CD14-positive monocyte (primary cell): ENCODE results near the genes UBE2Z, IGF2BP1 and GNGT2.

DNA sequence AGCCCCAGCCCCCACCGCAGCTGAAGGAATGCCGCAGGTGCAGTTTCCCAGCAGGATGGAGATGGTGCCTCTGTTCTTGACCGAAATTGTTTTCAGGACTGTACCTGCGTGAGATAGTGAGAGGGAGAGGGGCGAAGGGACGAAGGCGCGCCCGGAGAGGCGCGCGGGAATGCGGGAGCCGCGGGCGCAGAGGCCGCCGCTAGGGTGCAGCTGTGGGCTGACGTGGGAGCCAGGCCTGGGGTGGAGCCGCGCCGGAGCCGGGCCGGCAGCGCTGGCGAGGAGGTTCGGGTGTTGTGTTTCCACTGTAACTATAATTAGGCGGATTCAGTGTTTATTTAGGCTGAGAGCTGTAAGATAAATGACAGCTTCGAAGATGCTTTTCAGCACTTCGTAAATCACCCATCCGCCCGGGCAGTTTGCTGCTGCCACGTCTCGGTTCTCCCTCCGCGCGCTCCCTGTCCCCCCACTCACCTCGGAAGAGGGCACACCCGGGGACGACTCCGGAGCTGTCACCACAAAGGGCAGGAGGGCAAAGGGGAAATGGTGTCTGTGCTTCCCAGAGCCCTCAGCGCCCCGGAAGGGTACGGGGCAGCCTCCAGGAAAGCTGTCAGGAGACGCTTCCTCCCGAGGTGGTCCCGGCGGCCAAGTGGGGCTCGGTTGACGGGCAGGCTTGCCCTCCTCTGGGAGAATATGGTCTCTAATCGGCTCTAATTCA, 38.2 kb downstream of the HOXB1 start:
- CAGE, long polyA plus RNA: no peak

DNA sequence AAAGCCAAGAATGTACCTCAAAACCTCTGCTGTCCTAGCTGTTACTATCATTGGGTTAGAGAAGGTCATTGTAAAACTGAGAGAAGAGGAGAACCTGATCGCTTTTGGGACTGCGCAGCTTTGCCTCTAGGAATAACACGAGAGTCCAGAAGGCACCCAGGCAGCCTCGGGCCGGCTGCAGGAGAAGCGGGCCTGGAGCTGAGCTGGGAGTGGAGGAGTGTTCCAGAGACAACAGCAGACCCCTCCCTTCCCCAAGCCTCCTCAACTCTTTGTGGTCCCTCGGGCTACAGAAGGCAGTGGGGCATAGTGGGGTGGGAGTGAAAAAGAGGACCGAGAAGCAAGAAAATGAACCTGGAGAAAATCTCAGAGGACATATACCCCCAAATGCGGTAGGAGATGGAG, 13.1 kb upstream of the HOXB2 start:
- CAGE, long polyA plus RNA: no peak

DNA sequence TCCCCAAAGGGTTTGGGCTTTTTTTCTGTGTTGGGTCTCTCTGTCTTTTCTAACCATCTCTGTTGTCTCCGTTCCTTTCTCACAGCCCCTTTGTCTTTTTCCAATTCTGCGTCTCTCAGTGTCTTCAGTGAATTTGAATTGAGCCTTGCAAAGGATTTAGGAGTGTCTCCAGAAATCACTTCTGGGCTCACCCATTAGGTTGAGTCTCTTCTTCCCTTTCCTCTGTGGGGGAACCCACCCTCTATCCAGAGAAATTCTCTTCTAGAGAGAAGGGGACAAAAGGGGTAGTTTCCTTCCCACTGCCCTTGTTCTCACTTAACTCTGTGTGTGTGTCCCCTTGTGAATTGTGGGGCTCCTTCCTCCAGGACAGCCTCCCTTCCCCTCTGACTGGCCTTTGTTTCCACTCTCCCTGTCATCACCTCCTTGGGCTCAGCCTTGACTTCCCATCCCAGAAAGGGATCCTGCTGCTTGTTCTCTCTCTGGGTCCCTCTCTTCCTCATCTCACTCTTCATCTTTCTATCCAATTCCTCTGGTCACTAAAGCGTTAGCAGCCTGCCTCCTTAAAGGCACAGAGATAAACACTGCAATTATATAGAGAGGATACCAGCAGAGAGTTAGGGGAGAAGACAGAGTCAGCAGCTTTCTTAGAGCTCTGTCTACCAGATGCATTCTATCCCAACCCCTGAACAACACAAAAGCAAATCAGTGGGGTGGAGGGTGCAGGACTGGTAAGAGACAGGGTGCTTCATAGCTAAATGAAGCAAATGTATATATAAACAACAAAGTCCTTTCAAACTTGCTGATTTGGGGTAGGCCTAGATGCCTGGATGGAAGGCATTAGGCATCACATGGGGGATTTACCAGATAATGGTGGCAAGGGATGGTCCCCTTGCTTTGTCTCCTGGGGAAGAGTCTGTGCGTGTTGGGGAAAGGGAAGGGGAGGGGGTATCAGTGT, 12.4 kb downstream of the HOXB4 start:
- CAGE, long polyA plus RNA: no peak

DNA sequence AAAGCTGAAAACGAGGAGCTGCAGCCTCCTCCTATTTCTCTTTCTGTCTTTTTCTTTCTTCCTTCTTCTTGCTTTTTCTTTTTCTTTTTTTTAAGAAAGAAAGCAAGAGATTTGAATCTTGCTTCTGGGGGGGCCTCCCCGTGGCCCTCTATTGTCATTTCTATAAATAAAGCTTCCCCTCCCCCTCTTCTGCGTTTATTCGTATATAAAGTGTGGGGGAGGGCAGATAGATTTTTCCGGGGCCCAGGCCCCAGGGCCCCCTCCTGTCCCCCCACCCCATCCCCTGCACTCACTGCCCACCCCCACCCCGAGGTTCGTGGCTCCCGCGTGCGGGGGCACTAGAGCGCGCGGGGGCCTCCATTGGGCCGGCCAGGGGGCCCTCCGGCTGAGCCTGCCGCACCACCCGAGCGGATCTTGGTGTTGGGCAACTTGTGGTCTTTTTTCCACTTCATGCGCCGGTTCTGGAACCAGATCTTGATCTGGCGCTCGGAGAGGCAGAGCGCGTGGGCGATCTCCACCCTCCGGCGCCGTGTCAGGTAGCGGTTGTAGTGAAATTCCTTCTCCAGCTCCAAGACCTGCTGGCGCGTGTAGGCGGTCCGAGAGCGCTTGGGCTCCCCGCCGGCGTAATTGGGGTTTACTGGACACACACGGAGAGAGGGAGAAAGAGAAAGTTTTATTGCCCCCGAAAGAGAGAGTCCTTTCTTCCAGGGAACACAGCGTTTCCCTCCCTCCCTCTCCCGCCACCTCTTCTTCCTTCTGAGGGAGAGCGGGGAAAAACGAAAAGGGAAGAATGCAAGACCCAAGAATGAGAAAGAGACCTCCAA, 1.6 kb downstream of the HOXB4 start:
- CAGE, long polyA plus RNA: no peak

GRCh38 chr17:48607602-48608184, 2.9 kb upstream of the HOXB6 start:
- CAGE, long polyA plus RNA: no peak

- CAGE, long polyA plus RNA: no peak
Measured at GRCh38 chr17:48612453-48612848, 1.6 kb upstream of the HOXB7 start.

DNA sequence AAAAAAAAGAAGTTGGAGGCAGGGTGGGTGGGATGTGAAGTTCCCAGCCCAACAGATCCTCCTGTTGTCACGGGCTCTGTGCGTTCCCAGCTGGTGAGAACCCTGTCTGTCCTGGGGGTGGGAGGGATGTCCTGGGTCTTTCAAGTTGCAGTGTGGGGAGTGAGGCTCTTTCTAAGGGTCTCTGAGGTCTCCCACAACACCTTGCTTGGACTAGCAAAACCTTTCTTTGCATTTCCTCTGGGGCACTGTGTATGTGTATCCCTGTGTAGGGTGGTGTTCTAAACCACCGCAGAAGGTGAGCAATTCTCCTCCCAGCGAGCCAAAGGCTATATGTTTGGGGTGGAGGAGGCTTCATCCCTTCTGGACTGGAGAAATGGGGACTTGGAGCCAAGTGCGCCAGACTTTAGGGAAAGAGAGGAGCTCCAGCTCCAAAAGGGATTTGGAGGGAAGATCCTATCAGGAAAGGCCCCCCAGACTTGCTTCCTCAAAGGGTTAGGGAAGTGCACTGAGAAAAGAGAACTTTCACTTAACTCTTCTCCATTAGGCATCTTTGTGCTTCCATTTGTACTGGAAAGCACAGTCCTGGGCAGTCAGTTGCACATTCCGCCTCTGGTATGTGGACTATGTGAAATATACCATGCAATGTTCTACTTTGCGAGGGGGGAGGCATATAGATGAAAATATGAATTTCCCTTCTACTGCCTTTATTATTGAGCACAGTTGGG, 18.8 kb upstream of the HOXB9 start:
- CAGE, long polyA plus RNA: no peak

DNA sequence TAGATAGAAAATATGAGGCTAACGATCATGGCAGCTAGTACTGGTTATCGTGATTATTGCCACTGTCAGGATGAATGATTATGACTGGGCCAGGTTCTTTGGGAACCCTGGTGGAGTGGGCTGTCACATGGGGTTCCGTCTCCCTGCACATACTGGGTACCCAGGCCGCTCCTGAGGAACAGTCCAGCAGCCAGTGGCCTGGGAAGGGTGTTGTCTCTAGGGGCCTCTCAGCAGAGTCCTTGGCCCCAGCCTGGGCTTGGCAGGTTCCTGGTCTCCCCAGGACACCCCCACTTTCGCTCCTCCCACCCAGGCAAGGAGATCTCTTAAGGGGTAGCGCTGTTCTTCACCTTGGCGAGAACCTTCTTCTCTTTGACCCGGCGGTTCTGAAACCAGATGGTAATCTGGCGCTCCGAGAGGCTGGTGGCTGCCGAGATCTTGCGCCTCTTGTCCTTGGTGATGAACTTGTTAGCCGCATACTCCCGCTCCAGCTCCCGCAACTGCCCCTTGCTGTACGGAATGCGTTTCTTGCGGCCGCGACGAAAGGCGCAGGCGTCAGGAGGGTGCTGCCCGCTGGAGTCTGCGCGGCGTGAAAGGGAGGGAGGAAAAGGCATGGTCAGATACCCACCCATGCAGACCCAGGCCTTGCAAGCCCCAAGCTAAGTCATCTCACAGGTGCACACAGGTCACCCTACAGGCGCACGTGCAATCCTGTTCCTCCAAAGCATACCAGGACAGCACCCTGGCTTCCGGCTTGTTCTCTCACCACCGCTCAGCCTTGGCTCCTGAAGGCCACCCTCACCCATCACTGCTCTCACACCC, 1.9 kb downstream of the HOXB13 start:
- CAGE, long polyA plus RNA: no peak

- CAGE, long polyA plus RNA: no peak
Measured at GRCh38 chr17:48800967-48801286, 16.1 kb downstream of the TTLL6 start.

DNA sequence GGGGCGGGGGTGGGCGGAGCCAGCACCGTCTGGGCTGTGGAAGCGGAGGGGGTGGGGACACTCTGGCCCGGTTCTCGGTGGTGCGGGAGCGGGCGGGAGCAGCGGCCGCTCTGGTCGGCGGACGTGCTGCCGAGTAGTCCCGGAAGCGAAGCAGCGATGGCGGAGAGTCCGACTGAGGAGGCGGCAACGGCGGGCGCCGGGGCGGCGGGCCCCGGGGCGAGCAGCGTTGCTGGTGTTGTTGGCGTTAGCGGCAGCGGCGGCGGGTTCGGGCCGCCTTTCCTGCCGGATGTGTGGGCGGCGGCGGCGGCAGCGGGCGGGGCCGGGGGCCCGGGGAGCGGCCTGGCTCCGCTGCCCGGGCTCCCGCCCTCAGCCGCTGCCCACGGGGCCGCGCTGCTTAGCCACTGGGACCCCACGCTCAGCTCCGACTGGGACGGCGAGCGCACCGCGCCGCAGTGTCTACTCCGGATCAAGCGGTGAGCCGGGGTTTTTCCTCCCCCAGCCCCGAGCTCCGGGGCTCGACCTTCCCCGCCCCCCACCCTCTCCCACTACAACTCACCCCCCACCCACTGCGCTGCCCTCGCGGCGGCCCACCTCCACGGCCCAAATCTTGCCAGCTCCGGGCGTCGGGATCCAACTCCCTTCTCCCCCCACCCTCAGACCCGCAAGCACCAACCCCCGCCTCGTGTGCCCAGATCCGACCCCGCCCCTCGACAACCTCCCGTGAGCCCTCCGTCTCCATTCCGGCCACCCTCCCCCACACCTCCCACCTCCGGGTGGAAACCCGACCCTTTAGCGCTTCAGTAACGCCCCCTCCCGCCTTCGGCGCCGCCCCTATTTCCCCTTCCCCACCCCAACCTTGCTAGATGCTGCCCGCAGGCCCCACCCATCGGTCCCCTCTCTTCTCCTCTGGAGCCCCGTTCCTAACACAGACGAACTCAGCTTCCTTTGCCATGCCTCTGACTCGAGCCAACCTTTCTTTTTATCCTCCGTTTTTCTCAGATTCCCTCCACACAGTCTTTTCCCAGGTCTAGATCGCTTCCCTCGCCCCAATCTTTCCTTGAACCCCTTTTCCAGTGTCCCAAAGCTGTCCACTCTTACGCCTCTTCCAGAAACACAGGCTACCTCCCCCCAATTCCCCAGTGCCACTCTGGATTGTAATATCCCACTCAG, at the start of gene UBE2Z:
Gene UBE2Z (plus strand): TSS at position 60 of the 1,170 bp plus-strand sequence.
- CAGE, long polyA plus RNA: no peak

DNA sequence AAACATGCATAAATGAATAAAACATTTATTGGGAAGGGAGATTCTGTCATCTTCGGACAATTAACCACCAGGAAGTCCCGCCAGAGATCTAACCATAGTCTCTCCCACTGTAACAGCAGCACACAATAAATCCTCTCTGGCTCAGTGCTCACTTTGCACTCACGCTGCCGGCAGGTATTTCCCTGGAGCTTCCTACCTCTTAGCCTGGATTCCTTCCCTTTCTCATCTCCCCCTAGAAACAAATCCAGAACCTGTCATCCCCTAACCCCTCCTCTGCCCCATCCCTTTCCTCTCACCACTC, 1.6 kb downstream of the GIP start:
- CAGE, long polyA plus RNA: no peak

GRCh38 chr17:48996836-48997693, at the start of gene IGF2BP1:
Gene IGF2BP1 (plus strand): TSS chr17:48997385.
- CAGE, long polyA plus RNA: no peak

GRCh38 chr17:49117583-49118319, 14.8 kb upstream of the B4GALNT2 start:
- CAGE, long polyA plus RNA: no peak

DNA sequence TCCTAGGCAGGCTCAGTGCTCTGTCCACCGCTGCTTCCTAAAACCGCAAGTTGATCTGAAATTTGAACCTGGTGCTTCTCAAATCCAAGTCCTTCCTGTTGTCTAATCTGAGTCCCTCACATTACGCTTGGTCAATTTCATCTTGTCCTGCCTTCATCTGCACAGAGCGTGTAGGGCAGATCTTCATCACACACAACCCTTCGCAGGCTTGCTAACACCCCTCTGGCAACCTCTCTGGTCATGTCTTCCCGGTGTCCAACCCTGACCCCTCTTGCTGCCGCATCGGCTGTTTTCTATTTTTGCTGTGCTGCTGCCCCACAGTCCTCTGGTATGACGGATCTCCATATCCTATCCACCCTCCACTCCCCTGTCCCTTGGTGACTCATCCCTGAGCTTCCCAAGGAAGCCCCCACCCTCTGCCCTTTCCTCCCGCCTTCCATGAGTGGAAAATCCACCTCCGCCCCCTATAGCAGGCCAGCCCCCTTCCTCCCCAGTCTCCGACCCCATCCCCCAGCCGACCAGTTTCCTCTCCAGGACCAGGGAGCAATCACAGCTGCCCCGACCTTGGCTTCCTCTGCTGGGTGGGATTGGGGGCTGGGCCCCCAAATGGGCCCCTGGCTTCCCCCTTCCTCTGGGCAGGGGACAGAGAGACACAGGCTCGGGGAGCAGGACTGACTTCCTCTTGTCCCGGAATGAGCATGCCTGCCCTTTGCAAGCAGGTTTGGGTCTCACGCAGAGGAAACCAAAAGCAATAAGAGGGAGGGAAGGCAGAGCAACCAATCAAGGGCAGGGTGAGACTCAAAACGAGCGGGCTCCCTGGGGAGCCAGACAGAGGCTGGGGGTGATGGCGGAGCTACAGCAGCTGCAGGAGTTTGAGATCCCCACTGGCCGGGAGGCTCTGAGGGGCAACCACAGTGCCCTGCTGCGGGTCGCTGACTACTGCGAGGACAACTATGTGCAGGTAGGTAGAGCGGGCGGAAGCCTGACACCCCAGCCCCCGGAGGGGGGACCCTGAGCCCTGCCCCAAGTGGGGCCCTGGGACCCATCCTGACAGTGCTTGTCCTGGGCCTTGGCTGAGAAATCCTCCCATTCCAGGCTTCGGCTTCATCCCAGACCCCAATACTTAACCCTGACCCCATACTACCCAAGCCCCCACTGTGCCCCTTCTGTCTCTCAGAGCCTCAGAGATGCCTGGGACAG, at the start of gene GNGT2:
Gene GNGT2 (minus strand): TSS at position 694 of the 1,200 bp plus-strand sequence.
- CAGE, long polyA plus RNA: start-site peak on the minus strand centred at position 651 of the sequence, 95 bp wide, 379 and 518 reads in 2 replicates; start-site peak on the plus strand centred at position 747 of the sequence, 173 bp wide, 1,235 and 1,801 reads in 2 replicates

DNA sequence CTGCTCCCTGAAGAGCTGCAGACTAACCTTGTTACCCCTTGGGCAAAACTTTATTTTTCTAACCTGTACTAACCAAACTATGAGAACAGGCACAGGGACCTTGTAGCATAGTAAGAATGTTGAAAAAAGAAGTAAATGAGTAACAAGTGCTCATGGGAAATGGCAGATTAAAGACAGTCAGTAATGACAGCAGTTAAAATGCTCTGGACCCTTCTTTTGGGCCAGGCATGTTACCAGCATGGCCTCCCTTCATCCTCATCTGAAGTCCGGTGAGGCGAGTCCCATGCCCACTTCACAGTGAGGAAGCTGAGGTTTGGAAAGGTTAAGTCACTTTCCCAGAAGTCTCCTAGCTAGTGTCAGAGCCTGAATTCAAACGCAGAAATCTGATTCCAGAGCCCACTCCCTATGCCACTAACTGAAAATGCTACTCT, 1.9 kb downstream of the ABI3 start:
- CAGE, long polyA plus RNA: no peak

- CAGE, long polyA plus RNA: no peak
Measured at GRCh38 chr17:49259419-49259713, 28.8 kb upstream of the PHOSPHO1 start.

DNA sequence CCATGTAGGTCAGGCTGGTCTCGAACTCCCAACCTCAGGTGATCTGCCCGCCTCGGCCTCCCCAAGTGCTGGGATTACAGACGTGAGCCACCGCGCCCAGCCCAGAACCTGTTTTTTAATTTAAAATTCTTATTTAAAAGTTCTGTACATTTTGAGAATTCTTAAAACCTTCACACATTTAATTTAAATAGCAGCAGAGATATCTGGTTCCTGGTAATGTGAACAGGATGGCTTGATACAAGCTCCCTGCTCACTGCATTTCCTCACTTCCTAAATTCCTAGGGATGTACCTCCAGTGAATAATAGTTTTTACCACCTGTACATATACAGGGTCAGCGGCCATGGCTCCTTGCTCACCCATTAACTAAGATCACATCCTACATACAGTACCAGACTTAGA, 4.6 kb upstream of the ZNF652 start:
- CAGE, long polyA plus RNA: no peak

DNA sequence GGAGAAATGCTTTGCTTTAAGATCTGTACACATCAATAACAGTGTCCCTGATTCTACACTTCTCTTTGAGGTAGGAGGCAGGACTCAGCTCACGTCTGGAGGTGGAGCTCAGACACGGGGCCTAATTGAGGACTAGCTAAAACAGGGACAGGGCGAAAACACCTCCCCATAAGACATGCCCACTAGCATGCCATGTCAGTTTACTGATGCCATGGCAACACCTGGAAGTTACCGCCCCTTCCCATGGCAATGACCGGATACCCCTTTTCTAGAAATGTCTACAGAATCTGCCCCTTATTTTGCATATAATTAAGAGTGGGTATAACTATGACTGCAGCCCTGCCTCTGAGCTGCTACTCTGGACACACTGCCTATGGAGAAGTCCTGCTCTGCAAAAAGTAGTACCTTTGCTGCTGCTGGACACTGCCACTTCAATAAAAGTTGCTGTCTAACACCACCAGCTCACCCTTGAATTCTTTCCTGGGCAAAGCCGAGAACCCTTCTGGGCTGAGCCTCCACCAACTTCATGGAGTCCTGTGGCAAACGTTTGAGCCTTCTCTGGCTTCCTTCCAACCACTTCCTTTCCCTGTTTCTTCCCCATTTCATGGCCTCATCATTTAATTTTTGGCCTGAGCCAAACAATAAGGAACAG, 21.1 kb downstream of the PHB1 start:
- CAGE, long polyA plus RNA: no peak

- CAGE, long polyA plus RNA: no peak
Measured at GRCh38 chr17:49687879-49688570, 10.1 kb upstream of the SPOP start.

DNA sequence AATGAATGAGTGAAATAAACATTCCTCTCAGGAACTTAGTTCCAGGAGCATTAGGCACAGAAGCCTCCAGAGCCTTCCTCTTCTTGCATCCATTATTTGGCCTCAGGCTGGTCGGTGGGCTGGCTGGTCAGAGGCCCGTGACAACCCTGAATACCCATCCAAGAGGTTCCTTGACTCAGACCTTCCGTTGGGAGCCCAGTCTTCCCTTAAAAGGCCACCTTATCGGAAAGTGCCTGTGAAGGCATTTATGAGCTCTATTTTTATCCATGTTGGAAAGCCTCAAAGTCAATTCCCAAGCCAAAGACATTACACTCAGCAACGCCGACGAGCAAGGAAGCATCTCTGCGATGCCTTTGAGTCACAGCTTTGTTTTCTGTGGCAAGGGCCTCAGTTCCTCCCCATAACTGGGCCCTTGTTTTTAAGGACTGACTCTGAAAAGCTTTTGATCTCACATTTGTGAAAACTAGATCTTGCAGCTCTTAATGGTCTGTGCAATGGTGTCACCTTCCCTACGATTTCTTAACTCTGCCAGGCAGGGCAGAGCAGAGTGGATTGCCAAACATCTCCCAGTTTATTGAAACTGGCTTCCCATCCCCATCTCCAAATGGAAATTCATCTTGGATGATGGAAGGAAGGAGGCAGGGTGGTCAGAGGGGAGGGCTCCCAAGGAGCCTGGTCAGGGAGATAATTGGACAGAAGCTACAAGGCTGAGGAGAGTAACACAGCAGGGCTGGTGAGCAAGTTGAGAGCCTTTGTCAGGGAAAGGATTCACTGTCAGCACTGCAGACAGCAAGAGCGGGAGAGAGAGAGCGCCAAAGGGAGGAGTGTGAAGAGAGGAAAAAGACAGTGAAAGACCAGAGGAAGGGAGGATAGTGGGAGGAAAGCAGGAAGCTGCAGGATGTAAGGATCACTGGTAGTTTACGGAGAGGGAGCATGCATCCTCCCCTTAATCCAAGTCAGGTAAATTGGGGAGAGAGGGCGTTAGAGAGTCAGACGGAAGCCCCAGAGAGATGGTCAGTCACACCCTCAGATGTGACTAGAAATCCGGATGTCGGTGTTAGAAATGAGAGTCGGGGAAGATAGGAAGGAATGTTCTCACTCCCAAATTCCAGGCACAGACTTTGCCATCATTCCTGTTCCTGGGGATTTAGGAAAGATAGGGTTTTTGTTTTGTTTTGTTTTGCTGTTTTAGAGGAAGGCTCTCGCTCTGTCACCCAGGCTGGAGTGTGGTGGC, 13.5 kb upstream of the SPOP start:
- CAGE, long polyA plus RNA: no peak